Mucosa of descending colon (tissue), 1 donor: ENCODE measurements around a stretch of chr22.

- PRO-cap, result no peak
Observed at GRCh38 chr22:36297516-36297747, 44.5 kb downstream of the APOL1 start.

DNA sequence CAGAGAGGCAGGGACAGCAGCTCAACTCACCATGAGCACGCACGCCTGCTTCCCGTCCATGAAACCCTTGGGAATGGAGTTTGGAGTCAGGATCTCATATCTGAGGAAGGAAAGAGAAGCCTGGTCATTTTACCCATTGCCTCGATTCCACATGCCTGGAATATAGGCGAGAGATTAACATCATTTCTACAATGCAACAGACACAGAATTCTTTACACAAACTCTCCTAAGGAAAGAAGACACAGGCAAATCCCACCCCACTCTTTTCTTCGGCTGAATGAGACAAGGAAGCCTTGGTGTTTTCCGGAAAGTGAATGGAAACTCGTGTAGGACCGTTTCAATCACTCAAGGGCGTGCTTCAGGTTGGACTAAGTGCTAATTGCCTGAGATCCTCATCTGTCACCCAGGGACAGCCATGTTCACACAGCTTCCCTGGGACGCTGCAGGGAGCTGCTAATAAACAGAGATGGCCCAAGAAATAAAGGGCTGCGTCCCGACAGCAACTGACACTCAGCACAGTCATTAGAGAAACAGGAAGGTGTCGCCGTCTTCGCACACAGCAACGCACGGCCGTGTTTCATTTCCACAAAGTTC, 52.2 kb downstream of the APOL1 start:
- PRO-cap, result no peak

- PRO-cap, result no peak
Observed at GRCh38 chr22:36323749-36324468, 63.9 kb downstream of the MYH9 start.

GRCh38 chr22:36332640-36333574, 54.9 kb downstream of the MYH9 start:
- PRO-cap, result no peak

DNA sequence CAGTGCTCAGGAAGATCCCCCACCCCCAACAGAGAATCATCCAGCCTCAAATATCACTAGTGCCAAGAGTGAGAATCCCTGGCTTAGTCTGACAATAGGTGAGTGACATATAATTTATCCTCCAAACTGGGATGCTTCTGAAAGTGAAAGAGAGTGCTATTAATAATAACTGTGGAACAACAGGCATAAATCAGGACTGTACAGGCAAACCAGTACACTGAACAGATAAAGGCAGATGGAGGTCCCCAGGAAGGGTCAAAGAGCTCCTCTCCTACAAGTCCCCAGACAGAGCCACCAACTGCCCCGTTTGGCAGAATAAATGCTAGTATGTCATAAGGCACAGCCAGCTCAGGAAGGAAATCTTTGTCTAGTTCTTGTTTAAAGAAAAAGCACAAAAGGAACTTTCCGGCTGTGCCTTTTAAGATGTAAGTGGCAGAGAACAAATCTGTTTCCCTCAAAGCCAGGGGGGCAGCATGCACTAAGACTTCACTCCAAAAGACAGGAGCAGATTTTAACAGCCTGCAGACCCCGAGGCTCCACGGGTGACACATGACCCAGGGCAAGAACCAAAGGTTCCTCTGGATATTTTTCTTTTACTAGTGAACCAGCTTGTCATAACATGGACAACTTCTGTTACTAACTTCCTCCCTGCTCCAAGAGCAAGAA, 50.4 kb downstream of the MYH9 start:
- PRO-cap, result no peak

- PRO-cap, result no peak
Observed at GRCh38 chr22:36387302-36387618, 507 bp downstream of the MYH9 start.

DNA sequence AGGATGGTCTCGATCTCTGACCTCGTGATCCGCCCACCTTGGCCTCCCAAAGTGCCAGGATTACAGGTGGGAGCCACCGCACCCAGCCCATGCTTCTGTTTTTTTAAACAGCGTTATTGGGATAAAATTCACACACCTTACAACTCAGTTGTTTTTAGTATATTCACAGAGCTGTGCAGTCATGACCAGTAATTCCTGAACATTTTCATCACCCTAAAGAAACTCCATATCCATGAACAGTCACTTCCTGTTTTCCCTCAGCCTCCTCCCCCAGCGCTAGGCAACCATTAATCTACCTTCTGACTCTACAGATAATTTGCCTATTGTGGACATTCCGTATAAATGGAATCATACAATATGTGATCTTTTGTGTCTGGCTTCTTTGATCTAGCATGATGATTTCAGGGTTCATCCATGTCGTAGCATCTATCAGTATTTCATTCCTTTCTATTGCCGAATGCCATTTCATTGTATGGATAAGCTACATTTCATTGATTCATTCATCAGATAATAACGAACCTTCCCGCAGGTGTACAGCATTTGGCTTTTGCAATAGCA, 10.8 kb upstream of the MYH9 start:
- PRO-cap, result unidirectional peak, minus-strand start at position 201 of the sequence

GRCh38 chr22:36416848-36417666, 29.3 kb upstream of the MYH9 start:
- PRO-cap, result bidirectional peak, plus-strand start at chr22:36417493, minus-strand start at chr22:36417414

DNA sequence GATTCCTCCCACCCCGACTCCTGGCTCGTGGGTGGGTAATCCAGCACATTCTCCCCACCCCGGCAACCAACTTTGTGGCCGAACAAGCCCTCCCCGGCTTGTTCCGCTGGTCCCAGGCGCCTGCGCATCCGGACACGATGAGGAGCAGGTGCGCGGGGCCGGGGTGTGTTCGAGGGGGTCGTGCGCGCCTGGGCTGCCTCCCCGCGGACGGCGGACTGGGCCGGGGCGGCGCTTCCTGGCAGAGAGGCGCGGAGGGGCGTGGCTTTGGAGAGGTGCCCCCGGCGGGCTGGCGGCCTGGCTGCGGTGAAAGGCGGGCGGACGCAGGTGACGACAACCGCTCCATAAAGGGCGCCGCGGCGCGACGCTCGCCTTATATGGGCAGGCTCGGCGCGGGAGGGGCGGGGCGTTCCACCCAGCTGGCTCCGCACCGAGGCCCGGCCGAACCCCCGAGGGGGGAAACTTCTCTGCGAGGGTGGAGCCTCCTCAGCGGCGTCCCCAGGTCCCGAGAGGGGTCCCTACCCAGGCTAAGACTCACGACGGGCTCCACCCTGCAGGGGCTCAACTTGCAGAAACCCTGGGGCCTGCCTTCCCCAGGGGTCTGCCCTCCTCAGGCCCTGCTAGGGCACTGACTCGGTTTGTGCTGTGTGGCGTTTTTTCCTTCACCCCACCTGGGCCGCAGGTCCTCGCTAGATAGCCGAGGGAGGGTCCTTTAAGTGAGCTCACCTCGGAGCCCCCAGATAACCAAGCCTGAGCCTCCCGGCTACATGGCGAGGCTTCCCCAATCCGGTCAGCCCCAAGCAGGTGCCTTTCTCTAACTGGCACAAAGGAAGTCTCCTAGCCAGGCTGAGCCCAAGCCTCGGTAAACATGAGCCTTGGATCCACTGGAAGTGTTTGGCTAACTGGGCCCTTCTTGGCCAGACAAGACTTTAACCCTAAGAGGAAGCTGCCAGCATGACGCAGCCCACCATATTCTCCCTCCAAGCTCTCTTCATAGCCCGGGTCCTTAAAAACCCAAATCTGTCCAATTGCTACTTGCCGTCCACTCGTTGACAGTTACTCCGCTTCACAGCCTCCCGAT, 26.2 kb downstream of the TXN2 start:
- PRO-cap, result bidirectional peak, plus-strand start at position 449 of the sequence, minus-strand start at position 217 of the sequence; bidirectional peak, plus-strand start at position 862 of the sequence, minus-strand start at position 822 of the sequence

DNA sequence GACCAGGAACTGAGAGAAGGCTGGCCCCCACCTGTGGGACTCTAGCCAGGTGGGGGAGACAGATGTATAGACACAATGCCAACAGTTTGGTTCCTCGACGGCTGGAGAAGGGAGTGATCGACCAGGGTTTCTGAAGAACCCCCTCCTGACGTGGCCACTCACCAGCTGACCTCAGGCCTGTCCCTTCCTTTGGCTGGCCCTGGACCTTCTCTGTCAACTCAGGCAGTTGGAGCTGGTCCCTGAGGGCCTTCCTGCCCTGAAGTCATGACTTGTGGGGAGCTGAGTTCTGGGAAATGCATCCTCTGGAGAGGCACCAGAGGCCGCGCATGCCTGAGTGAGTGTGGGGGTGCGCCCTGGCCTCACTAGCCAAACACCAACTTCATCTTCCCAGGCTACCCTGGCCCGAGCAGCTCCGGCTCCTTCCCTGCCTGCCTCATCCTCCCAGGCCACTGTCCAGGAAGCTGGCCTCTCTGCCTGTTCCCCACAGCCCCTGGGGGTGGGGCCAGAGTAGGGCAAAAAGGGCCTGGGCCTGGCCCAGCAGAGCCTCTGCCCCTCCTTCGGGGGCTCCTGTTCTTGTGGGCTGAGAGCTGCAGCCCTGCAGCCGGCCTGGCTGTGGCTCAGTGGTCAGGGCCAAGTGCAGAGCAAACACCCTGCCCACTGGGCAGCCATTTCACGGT, 23.6 kb downstream of the TXN2 start:
- PRO-cap, result no peak

DNA sequence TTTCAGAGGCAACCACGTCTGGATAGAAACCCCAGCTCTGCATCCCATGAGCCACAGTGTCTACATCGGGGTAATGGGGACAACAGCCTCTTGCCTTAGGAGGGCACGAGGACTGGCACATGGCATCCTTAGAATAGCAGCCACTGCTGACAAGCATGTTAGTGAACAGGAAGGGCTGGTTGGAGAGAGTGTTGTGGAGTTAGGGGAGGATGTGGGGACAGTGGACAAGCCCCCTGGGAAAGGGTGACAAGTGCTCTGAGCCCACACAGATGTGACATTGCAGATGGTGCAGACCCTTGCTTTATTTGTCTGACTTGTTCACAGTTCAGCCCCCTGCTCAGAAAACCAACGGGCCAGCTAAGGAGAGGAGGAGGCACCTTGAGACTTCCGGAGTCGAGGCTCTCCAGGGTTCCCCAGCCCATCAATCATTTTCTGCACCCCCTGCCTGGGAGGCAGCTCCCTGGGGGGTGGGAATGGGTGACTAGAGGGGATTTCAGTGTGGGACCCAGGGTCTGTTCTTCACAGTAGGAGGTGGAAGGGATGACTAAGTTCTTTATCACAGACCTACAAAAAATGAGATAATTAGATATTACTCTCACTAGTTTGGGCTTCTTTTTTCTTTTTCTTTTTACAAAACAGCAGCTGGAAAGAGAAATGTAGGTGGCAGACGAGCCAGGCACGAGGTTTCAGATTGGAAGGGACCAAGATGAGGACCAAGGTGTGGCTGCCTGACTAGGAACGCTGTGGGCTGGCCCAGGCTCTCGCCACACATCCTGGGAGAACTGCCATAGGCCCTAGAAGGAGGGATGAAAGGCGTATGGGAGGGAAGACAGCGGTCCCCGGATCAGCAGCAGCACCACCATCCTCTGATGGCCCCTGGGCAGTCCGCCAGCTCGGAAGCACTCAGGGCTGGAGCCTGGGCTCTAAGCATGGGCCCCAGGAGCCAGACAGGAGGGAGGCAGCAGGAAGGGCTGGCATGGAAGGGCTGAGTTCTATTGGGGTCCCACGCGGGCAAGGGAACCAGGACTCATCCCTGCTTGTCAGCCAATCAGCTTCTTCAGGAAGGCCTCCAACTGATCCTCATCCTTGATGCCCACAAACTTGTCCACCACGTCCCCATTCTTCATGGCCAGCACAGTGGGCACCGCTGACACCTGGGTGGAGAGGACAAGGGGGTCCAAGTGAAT, 14.3 kb downstream of the TXN2 start:
- PRO-cap, result no peak

DNA sequence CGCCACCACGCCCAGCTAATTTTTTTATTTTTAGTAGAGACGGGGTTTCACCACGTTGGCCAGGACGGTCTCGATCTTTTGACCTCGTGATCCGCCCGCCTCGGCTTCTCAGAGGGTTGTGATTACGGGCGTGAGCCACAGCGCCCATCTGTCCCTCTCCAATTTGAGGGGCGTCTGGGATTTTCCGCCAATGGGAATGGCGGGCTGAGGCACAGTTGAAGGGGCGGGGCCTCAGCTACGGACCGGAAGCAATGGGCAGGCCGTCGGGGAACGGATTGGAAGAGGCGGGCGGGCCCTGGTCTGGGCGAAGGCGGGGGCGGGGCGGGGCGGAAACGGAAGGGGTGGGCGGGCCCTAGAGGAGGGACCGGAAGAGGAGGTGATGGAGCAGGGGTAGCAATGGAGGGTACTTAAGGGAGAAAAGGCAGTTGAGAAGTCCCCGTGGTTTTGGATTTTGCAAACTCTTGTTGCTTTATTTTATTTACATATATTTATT, 454 bp upstream of the TXN2 start:
- PRO-cap, result bidirectional peak, plus-strand start at position 367 of the sequence, minus-strand start at position 176 of the sequence

- PRO-cap, result no peak
Observed at GRCh38 chr22:36846664-36847003, 14.2 kb upstream of the NCF4 start.

GRCh38 chr22:36853315-36854017, 7.3 kb upstream of the NCF4 start:
- PRO-cap, result no peak

DNA sequence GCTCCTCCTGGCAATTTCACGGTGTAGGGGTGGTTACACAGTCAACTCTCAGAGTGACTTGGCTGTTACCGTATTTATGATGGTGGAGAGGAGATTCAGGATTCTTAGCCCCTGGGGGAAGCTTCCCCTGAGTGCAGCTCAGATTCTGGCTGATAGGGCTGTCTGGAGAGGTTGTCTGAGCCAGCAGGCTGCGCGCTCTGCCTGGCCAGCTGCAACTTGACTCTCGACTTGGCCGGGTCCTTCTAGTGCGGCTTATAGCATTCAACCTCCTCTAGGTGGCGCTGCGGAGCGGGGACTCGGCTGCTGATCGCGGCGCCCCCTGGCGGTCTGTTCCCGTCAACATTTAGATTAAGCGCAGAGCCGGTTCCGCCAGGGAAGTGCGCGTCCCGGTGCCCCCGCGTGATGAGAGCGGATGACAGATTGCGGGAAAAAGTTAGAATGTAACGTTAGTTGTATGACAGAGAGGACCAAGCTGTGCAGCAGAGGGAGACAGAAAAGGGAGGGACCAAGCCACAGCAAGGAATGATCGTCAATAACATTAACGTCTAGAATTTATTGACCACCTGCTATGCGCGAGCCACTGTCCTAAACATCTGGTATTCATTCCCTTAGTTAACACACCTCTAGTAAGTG, 4.4 kb upstream of the NCF4 start:
- PRO-cap, result no peak

DNA sequence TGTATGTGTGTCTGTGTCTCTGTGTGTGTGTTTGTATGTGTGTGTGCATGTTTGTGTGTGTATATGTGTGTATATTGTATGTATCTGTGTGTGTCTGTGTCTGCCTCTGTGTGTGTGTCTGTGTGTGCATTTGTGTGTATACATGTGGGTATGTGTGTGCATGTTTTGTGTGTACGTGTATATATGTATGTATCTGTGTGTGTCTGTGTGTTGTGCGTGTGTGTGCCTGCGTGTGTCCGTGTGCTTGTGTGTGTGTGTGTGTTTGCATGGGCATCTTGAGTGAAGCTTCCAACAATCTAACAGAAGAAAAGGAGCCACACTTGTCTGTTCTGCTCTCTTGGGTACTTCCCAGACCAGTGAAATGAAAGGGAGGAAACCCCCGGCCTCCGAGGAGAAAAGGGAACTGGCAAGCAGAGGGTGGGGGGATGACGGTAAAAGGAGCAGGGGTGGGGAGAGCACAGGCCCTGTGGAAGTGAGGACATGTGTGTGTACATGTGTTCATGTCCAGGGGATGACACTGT, 7.9 kb downstream of the CSF2RB start:
- PRO-cap, result no peak

- PRO-cap, result no peak
Observed at GRCh38 chr22:36940634-36941026, 27.2 kb downstream of the CSF2RB start.

- PRO-cap, result no peak
Observed at GRCh38 chr22:37163843-37164357, 14.2 kb upstream of the IL2RB start.

- PRO-cap, result bidirectional peak, plus-strand start at chr22:37197050, minus-strand start at chr22:37196959; unidirectional peak, plus-strand start at chr22:37197333
Observed at GRCh38 chr22:37196528-37197503, 8.8 kb upstream of the C1QTNF6 start.

- PRO-cap, result no peak
Observed at GRCh38 chr22:37218341-37219371, 6.4 kb upstream of the SSTR3 start.